Mucosa of descending colon (tissue), 1 donor: ENCODE data around the genes DNM1L, ALG10B and KIF21A.

DNA sequence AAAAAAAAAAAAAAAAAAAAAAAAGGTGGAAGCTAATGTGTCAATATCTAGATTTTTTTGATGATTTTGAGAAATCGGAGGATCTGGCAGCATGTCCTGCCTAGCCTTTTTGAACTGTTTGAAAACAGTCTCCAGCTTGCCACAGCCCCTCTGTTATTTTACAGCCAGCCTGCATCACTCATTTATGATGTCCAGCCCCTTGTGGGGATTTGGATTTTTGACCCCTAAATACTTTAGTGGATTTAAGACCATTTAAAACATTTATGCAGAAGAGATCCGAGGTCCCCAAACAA, 623 bp downstream of the ETFBKMT start:
- PRO-cap = no peak

DNA sequence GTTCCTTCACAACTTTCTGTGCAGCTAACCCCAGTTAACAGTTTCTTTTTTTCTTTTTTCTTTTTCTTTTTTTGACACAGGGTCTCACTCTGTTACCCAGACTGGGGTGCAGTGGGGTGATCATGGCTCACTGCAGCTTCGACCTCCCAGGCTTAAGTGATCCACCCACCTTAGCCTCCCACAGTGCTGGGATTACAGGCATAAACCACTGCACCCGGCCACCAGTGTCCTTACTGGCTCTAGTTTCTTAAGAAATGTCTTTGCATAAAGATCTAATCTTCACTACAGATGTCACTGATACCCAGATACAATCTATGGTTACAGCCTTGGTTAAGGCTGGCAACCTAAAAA, 27.4 kb downstream of the ETFBKMT start:
- PRO-cap = no peak

GRCh38 chr12:31876560-31877055, 82.6 kb upstream of the RESF1 start:
- PRO-cap = no peak

DNA sequence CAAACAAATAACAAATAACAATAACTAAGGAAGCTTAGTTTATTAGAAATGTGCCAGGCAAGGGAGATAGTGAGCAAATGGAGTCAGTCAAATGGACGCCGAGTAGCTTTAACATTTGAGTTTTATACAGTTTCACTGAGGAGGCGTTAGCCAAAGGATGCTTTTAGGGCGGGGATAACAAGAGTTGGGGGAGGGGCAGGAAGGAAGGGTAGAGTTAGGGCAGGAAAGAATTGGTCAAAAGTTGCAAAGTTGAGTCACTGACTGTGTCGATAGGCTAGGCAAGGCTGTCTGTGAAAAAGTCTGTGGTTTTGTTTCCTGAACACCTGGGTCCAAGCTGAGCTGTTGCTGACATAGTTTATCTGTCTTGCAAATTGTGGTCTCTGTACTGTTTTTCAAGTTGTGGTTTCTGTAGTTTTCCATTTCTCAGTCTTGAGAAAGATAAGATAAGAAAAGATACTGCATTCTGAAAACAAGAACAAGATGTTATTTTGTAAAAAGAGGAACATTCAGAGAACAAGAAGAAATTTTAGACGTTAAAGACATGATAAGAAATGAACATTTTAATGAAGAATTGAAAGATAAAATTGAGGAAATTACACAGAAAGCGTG, 62.6 kb upstream of the RESF1 start:
- PRO-cap = no peak

DNA sequence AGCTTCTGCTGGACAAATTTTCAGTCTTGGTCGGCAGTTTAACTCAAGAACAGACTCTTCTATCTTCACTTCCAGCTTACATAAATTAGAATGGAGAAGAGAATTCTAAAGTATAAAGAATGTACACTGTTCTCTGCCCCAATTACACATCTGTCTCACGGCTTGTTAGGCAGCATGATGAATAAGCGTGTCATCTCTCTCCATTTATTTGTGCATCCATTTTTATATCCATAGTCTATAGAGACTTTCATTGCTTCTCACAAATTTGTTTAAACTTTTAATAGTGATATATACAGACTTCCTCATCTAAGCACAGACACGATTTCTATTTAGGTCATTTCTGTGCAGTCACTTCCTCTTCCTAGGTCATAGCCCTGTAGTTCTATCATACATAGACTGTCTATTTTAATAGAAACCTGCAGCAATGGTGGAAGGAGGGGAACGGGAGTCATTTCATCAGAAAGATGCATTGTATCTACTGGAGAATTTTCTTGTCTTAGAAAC, 133.5 kb upstream of the FGD4 start:
- PRO-cap = no peak

- PRO-cap = no peak
These were observed 126.9 kb upstream of the FGD4 start for GRCh38 chr12:32272496-32272888.

- PRO-cap = no peak
These were observed 98.4 kb downstream of the FGD4 start for GRCh38 chr12:32497762-32498132.

GRCh38 chr12:32628804-32629264, 50.3 kb upstream of the DNM1L start:
- PRO-cap = no peak

- PRO-cap = bidirectional peak, plus-strand start at chr12:32679320, minus-strand start at chr12:32679052; bidirectional peak, plus-strand start at chr12:32679735, minus-strand start at chr12:32679573
These were observed at the start of gene DNM1L for GRCh38 chr12:32678893-32679802. Gene DNM1L, plus strand, starts transcription at chr12:32679301.

GRCh38 chr12:32894563-32895094, 1.9 kb downstream of the PKP2 start:
- PRO-cap = no peak

DNA sequence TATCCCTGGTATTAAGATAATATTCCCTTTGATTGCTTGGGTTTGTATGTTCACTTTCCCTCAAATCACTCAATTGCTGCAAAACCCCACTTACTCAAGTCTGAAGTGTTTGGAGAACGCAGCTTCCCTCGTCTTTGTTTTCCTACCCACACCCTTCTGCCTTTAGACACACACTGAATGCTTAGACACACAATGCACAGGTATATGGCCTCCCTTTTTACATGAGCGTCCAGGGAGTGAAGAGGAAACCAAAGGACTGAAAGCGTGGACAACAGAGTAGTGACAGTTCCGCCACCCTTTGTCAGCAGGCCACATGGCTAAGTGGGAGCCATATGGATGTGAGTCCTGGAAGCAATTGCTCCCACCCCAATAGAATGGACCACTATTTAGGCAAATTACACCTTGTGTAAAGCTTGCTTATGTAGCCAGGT, 1.3 kb upstream of the PKP2 start:
- PRO-cap = bidirectional peak, plus-strand start at position 268 of the sequence, minus-strand start at position 158 of the sequence

- PRO-cap = no peak
These were observed 87.4 kb upstream of the PKP2 start for GRCh38 chr12:32983835-32984469.

GRCh38 chr12:33945253-33945512, 77.1 kb upstream of the ALG10 start:
- PRO-cap = no peak

DNA sequence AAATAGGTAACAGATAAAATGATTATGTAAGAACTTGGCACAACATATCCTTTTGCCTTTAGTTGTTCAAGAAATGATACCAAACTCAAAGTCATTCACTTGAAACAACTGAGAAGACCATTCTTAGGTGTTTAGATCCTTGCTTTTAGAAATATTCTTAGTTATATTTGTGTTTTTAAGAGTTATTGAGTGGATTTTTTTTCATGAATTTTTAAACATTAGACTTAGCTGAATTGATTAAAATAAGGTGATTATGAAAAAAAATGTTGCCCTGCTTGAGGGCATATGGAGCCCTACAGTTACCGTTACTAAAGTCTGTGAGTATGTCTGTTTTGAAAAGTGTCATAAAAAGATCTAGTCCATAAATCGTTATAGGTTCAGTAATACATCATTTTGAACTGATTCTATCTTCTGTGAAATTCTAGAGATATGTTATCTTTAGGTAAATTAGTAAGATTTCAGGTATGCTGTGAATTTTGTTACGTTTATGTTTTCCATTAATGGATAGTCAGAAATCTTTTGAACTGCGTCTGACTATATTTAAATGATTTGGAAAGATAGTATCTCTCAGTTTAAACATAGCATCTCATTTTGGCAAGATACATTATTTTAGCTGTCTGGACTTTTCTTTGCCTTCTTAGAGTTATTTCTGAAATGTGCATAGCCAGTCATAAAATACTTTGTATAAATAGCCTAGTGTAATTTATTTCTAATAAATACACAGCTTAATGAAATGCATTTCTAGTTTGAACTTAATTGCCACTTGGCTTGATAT, 8.2 kb downstream of the ALG10 start:
- PRO-cap = no peak

- PRO-cap = no peak
These were observed 183.3 kb downstream of the ALG10 start for GRCh38 chr12:34205642-34205896.

- PRO-cap = no peak
These were observed 325.8 kb downstream of the ALG10 start for GRCh38 chr12:34348074-34348609.

GRCh38 chr12:38316302-38317179, at the start of gene ALG10B:
Gene ALG10B, plus strand, starts transcription at chr12:38316774.
- PRO-cap = unidirectional peak, plus-strand start at chr12:38316782

DNA sequence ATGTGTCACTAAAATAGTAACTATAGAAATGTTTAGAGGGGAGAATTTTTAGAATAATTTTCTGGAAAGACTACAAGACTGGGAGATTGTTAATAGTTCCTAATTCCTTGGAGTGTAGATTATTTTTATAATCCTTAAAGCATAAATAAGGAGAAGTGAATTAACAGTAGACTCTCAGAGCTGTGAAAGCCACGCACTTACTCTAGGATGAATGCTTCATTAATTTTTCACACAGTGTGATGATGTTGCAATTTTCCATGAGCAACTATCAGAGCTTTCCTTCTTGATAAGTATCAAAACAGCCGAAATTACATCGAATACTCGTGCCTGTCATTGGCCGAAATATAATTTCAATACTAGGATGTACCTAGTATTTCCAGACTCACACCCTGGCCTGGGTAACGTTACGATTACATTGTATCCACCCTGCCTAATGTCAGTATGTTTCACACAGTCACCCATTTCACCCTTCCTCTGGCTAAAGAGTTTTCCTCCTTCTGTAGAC, 1.1 kb downstream of the KIF21A start:
- PRO-cap = no peak

DNA sequence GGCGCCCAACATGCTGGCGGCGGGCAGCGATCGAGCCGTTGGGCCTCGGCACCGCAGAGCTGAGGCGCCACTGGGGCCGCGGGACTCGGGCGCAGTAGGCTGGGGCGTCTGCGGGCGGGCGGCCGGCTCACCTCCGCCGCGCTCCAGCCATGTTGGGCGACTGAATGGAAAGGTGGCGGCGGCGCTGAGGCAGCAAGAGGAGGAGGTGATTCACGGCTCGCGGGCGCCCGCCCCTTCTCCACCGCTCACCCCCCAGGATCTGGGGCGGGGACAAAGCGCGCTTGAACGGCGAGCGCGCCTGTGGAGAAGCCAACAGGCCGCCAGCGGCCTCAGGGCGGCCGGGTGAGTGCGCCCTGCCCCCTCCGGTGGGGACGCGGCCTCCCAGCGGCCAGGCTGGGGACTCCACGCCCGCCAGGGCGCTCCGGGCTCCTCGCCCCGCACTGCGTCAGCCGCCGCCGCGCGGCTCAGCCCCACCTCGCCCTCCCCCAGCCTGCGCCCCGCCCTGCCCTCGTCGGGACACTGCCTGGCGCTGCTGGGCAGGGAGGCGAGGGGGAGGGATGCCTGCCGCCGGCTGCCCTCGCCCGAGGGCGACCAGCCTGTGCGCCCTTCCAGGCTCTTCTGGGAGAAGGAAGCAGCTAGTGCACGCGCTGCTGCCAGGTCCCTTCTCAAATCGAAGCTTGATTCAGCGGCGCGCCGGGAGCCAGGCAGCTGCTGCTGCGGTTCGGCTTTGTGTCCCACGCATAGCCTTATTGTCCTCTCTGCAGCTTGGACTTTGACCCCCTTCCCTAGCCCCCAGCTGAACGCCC, at the start of gene KIF21A:
Gene KIF21A (minus strand): TSS at position 162 of the 806 bp plus-strand sequence.
- PRO-cap = bidirectional peak, plus-strand start at position 312 of the sequence, minus-strand start at position 162 of the sequence; bidirectional peak, plus-strand start at position 517 of the sequence, minus-strand start at position 442 of the sequence

- PRO-cap = no peak
These were observed 50.1 kb upstream of the SLC2A13 start for GRCh38 chr12:40156005-40156345.